ENCODE measurements around the genes TCTA, INKA1 and RBM6.

DNA sequence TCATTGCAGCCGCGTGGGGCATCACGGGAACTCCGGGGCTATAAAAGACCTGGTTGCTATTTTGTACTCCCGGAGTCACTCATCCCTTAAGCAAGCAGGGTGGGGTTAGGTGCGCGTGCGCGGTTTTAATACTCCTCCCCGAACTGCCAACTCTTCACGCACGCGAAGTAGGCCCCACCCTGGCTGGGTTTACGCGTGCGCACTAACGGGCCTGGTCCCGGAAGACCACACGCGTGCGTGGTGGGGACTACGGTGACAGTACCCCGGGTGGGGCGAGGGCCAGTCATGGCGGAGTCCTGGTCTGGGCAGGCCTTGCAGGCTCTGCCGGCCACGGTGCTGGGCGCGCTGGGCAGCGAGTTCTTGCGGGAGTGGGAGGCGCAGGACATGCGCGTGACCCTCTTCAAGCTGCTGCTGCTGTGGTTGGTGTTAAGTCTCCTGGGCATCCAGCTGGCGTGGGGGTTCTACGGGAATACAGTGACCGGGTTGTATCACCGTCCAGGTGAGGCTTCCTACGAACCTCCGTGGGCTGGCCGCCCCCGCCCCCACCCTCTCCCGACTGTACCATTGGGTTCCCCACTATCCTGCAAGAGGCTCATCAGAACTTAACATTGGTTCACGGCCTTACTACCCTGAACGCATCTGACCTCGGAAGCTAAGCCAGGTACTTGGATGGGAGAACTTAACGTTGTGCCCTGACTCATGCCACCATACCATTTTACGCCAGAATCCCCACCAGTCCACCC, at the start of gene TCTA:
Gene TCTA (plus strand): TSS at position 282 of the 743 bp plus-strand sequence.
- PRO-cap = bidirectional peak, plus-strand start at position 255 of the sequence, minus-strand start outside the sequence

GRCh38 chr3:49413157-49413801, 1.1 kb downstream of the TCTA start:
- PRO-cap = bidirectional peak, plus-strand start at chr3:49413160, minus-strand start at chr3:49413015

- PRO-cap = no peak
Measured at GRCh38 chr3:49421767-49422268, 455 bp downstream of the AMT start.

DNA sequence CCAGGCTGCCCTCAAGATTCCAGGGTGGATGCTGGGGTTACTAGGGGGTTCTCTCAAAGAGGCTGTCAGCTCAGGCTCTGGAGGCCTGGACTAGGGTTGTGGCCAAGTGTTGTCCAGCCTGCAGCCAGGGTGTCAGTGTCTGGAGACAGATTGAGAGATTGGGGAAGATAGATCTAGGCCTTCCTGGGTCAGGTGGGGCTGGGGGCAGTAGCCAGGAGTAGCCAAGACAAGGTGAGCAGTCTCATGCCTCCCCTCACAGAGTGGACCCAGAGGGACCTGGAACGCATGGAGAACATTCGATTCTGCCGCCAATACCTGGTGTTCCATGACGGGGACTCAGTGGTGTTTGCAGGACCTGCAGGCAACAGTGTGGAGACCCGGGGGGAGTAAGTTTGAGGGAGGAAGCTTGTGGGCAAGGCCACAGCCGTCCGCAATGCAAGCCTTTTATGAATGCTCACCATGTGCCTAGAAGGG, 810 bp downstream of the APEH start:
- PRO-cap = no peak

GRCh38 chr3:49802942-49803878, at the start of gene INKA1:
Gene INKA1 (plus strand): TSS chr3:49803261.
- PRO-cap = bidirectional peak, plus-strand start at chr3:49803261, minus-strand start at chr3:49803148; bidirectional peak, plus-strand start at chr3:49803363, minus-strand start at chr3:49803442; bidirectional peak, plus-strand start at chr3:49803700, minus-strand start at chr3:49803620

- PRO-cap = bidirectional peak, plus-strand start at chr3:49940149, minus-strand start at chr3:49939835; bidirectional peak, plus-strand start at chr3:49940496, minus-strand start at chr3:49940369; unidirectional peak, minus-strand start at chr3:49940741
Measured at GRCh38 chr3:49939677-49940894, at the start of gene RBM6. Gene RBM6 (plus strand): TSS chr3:49940150.

DNA sequence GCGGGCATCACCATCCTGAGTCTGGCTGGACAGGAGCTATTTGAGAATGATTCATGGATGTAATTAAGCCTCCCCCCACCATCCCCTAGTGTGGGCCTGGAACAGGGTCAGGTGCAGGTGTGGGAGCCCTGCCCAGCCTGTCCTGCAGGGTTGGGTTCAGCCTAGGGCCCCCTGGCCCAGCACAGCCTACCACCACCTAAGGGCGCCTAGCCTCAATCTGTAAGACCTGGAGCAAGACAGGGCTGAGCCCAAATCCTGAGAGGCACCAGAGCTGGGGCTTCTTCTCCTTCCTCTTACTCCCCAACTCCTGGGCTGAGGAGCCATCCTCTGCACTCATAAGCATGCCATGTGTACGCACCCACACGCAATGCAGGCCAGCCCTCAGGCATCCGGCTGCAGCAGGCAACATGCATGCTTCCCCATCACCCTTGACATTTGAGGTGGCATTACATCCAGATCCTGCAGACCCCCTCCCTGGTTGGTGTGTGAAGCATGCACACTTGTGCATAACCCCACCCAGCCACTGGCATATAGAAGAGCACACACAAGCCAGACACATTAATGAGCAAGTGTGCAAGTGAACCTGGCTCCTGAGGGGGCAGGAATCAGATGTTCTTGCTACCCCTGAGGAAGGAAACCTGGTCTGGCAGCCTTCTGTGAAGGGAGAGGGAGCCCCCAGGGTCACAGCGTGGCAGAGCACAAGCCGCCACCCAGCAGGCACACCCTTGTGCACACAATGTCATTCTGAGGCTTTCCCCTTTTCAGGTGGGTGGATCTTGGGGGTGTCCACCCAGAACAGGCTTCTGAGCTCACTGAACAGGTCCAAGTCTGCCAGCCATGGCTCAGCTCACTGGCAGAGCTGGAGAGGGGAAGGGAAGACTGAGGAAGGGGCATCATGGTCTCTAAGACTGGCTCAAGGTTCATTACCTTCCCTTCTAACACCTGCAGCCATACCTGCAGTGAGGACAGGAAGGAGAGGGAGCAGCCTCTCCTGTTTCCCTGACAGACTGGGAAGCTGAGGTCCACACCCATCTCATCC, 31.9 kb upstream of the SEMA3F start:
- PRO-cap = no peak

GRCh38 chr3:50125840-50126812, 29.0 kb upstream of the SEMA3F start:
- PRO-cap = no peak

GRCh38 chr3:50155817-50156314, 742 bp downstream of the SEMA3F start:
- PRO-cap = no peak

GRCh38 chr3:50156685-50157742, 1.9 kb downstream of the SEMA3F start:
- PRO-cap = no peak

DNA sequence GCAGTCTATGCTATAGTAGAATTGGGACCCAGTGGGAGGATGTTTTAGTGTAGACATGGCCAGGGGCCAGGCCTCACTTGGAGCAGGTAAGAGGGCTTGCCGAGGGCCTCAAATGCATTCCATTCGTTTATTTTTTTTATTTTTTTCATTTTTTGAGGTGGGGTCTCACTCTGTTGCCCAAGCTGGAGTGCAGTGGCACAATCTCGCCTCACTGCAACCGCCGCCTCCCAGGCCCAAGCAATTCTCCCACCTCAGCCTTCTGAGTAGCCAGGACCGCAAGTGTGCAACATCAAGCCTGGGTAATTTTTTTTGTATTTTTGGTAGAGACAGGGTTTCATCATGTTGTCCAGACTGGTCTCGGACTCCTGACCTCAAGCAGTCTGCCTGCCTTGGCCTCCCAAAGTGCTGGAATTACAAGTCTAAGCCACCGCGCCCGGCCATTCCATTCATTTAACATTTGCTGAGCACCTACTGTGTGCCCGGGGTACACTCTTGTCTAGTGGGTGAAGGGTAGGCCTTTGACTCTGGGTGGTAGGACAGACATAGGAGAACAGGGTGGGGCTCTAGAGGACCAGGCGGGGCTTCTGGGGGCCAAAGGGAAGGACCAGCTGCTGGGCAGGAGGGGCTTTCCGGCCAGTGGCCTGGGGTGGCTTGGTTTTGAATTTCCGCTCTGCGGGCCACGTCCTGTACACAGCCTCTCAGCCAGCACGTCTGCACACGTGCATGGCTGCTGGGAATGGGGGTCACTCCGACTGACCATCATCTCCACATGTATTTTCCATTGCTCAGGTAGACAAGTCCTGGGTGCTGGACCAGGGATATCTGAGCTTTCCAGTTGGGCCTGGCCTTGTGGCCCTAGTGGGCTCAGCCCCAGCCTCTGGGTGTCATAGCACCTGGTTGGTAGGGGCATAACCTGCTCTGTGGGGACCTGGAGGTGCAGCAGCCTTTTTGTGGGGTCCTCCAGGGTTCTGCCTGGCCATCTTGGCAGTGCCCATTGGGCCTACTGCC, 2.4 kb downstream of the SLC38A3 start:
- PRO-cap = no peak

DNA sequence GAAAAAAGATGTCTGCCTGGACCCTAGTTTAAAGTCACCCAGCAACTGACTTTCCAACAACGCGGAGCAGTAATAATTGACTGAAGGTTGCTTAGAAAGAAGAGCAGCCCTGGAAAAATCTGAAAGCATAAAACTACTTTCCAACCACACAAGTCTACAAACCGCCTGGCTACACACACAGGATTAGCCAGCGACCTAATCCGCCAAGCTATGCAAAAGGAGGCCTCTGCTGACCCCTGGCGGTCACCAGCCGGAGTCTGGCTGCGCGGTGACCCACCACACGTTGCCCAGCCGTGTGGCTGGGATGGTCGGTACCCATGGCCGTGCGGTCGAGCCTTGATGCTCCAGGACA, 10.0 kb upstream of the GNAI2 start:
- PRO-cap = unidirectional peak, plus-strand start at position 279 of the sequence

DNA sequence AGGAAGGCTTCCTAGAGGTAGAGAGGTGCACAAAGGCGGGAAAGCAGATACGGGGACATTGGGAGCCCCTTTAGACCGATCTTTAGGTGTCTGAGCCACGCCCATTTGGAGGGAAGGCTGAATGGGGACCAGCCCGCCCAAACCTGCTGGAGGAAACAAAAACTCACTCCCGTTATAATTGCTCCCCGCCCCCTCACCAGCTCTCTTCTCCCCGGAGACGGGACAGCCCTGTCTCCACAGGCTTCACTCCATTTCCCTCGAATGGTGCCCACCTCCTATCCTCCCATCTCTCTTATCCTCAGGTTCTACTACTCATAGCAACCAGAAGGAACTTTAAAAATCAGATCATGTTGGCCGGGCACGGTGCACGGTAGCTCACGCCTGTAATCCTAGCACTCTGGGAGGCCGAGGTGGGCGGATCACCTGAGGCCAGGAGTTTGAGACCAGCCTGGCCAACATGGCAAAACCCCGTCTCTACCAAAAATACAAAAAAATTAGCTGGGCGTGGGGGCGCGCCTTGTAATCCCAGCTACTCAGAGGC, 8.0 kb upstream of the GNAI2 start:
- PRO-cap = no peak

DNA sequence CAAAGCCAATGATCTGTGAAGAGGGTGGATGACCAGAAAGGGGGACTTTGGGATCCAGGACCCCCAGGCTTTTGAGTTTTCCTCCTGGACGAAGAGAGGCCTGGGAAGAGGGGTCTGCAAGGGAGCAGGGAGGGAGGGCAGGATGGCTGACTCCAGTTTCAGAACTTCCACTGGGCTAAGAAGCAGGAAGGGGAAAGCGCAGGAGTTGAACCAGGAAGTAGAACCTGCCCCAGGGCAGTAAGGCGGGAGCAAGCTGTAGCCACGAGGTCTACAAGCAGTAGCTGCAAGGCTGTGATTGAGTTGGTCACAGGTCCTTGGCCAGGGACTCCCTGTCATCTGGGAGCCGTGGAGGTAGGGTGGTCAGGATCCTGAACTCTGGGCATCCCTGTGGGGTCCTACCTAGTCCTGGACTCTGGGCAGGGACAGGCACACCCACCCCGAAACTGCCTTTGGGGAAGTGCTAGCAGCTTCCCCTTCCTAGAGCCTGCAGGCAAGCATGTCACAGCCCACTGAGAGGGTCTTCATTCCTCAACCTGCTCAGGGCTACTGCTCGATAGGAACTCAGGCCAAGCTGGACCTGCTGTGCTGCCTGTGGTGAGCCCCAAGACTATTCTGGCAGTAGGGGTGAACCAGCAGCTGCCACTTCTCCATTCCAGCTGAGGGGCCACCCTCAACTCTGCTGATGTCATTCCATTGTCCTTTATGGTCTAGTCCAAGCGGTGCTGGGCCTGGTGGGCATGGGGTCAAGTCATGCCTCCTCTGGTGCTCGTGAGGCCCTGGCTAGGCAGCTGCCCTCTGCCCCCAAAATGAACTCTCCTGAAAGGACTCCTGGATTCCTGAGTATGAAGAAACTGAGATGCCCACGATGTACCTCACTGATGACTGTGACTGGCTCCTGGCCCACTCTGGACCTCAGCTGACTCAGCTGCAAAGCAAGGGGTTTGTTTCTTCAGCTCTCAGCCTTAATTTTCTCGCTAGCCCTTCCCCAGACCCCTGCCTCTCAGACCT, 5.6 kb upstream of the GNAI2 start:
- PRO-cap = no peak

DNA sequence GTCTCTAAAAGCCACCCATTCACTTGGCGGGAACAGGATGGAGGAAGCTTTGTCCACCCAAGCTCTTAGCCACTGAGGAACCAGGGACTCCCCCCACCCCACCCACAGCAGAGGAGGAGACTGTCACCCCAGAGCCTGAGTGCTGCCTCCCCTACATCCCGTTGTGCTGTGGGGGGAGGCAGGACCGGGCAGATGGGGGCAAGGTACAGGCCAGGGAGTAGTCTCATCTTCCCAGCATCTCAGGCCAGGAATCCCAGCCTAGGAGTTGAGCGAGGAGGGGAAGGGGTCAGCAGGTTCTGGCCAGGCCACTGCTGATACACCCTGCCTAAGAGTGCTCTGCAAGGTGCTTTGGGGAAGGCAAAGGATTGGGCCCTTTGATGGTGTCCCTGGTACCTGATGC, 6.1 kb downstream of the GNAI2 start:
- PRO-cap = no peak

DNA sequence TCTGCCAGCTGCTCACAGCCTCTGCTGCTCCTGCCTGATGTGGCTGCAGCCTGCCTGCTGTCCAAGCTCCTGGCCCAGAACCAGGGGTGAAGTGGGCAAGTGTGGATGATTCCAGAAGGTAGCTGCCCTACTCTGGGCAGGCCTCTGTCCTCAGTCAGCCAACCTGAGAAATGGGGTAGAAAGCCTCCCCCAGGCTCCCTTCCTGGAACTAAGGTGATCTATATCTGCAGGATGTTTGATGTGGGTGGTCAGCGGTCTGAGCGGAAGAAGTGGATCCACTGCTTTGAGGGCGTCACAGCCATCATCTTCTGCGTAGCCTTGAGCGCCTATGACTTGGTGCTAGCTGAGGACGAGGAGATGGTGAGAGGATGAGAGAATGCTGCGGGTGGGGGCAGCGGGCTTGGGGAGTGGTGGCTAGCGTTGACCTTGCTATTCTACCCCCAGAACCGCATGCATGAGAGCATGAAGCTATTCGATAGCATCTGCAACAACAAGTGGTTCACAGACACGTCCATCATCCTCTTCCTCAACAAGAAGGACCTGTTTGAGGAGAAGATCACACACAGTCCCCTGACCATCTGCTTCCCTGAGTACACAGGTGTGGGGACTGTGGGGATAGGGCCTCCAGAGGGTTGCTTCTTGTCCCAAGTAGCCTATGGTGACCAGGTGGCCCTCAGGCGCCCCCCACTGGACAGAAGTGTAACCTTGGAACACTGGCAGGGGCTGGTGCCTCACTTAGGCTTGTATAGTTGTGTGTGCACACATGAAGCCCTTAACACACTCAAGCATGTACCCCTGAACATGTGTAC, 12.2 kb upstream of the SEMA3B start:
- PRO-cap = no peak

GRCh38 chr3:50258692-50259421, 10.1 kb upstream of the SEMA3B start:
- PRO-cap = no peak

- PRO-cap = unidirectional peak, plus-strand start at chr3:50259568
Measured at GRCh38 chr3:50259422-50259715, 9.6 kb upstream of the SEMA3B start.

DNA sequence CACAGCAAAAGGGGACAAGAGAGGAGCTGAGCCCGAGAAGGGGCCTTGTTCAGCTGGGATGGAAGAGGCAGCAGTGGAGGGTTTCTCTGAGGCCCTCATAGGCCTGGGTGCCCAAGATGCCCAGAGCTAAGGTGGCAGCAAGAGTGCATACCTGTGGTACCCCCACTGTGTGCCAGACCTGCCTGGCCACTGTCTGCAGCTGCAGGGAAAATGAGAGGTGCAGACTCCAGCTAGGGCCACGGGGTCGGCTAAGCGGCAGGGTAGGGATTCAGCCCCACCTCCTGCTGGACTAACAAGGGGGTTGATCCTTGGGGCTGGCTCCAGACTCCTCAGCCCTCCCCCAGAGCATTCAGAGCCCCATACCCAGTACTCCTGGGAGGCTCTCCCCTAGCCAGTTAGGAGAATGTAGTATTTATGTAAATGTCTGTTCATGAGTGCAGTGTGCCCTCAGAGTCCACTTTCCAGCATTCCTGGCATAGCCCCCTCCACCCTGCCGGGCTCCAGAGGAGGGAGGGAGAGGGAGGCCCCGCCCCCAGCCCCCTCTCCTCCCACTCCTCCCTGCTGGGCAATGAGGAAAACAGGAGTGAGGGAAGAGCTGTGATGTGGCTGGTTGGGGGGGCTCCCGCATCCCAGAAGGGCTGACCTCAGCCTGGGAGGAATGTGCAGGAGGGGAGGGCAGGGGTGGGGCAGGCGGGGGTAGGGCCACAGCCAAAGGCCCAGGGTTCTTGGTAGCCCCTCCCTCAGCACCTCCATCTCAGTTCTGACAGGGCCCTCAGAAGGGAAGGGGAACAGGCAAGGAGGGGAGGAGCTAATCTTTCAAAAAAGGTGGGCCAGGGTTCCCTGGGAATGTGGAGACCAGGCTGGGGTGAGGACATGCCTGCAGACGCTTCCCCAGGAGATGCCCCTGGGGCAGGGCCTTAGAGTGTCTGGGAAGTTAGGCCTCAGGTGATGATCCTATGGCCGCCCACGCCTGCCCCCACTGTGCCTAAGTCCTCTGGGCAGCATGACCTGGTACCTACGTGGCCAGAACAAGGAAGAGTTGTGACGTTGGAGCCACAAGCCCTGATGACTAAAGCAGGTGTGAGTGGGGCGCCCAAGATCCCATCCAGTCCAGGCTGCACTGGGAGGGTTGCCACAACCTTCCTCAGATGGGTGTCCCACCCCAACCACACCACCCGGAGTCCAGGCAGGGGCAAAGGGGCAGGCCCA, 4.3 kb upstream of the SEMA3B start:
- PRO-cap = no peak

DNA sequence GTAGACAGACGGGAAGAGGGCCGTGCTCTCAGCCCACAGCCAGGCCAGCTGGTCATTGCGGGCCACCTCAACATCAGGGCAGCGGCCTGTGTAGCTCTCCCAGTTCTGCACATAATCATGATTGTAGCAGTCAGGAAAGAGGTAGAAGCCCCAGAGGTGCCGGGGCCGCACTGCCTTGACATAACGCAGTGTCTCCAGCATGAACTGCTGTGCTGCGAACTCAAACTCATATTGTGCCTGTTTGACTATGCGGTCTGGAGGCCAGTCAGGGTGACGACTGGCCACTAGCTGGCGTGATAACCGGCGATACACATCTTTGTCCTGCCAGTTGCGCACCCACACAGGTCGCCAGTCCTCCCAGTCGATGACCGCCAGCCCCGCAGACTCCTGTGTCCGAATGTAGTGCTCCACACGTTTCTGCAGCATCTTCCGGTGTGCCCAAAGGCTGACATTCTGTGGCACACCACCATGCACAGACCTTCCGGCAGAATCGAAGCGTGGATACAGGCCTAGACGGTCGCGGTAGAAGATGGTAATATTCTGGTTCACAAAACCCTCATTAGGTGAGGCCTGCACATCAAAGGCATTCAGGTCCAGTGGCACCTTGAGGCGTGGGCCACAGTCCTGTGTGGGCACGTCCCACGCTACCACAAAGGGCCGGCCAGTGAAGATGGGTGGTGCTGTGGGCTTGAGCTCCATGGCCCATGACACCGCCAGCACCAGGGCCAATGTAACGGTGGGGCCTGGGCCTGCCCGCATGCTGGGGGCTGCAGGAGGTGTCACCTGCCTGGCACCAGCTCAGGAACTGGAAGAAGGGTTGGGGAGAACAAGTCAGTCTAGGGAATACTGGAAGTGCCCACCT, 2.6 kb downstream of the HYAL2 start:
- PRO-cap = no peak

Measured in endothelial cell (in vitro differentiated cells).